M059J (cell line): ENCODE results near the genes SMG7 and NCF2.

DNA sequence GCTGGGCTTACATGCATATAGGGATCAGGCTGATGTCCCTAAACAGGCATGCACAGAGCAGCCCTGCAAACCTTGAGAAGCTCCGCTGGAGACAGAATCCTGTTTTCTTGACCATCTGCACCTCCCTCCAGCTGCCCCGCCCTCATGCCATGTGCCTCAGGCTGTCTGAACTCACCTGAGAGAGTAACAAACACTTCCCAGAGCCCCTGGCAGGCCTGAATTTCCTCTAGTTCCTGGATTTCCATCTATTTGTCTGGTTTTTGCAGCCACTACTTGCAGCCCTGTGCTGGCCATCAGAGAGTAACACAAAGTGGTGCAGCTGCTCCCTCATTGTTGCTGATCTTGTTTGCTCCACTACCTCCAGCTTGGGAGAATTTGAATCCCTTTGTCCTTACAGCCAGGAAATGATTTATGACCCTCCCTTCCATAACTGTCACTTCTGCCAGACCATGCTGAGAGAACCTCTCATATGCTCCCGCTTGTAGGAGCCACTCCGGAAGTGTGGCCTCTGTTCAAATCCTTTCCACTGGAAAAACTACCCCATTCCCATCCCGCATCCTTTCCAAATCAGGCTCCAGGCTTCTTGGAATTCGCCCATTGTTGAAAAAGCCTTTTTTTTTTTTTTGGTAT is 113.6 kb downstream of the NMNAT2 start:
- RAMPAGE, long total RNA = no peak

GRCh38 chr1:183318154-183318728 is 99.9 kb downstream of the NMNAT2 start:
- RAMPAGE, long total RNA = no peak

DNA sequence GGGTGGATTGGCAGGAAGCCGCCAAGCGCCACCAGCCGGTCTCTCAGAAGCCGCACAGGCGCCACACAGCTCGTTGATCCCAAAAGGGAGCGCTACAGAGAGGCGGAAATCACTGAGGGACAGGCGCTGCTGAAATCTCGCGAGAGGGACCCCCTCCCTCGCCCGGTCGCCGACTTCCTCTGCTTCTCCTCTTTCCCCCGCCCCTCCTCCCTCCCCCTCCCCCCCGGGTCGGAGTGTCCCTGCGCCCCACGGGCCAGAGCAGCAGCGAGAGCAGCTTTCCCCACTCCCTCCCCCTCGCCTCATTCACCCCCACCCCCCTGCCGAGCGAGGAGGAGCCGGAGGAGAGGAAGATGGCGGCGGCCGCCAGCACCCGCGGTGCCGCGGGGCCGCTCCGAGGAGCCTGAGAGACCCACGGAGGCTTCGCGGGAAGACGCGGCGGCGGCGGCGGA is at the start of gene SMG7:
Gene SMG7 (plus strand): TSS at position 330 of the 449 bp plus-strand sequence.
- RAMPAGE, long total RNA = start-site peak on the plus strand centred at position 332 of the sequence, 20 bp wide, 121 and 69 reads in 2 replicates

DNA sequence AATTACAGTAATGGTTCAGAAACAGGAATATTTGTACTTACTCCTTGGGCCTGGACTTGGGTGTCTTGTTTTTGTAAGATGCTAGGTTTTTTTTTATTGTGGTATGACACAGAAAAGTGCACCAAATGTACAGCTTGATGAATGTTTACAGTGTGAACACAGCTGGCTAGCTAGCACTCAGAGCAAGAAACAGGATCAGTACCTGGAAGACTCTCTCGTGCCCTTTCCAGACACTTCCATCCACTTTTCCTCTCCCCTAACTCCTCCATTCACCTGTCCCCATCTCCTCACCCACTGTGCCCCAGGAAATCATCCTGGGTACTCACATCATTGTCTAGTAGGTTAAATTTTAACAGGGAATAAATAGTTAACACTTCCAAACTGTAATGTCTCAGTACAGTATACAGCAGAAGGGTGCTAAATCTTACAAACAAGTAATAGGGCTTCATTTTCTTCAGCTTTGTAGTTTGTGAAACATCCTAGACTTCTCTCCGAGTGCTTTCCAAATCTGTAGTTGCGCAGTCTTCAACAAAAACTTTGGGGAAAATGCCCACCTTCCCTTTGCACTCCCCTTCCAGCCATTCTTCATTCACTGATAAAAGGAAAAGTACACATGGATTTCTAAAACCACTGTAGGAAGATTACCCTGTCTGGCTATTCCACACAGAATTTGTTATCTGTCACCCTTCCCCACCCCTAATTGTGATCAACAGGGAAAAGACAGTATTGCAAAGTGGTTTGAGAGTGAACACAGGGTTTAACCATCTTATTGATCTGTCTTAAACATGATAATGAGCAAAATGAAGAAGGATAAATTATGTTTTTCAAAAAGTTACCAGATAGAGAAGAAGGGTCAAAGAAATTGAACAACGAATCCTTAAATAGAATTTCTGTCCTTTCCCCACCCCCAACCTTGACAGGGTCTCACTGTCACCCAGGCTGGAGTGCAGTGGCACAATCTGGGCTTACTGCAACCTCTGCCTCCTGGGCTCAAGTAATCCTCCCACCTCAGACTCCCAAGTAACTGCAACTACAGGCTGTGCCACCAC is 34.3 kb downstream of the NCF2 start:
- RAMPAGE, long total RNA = no peak

- RAMPAGE, long total RNA = no peak
Measured at GRCh38 chr1:183589801-183591016, at the start of gene NCF2. NCF2 (minus strand) TSS chr1:183590459.

DNA sequence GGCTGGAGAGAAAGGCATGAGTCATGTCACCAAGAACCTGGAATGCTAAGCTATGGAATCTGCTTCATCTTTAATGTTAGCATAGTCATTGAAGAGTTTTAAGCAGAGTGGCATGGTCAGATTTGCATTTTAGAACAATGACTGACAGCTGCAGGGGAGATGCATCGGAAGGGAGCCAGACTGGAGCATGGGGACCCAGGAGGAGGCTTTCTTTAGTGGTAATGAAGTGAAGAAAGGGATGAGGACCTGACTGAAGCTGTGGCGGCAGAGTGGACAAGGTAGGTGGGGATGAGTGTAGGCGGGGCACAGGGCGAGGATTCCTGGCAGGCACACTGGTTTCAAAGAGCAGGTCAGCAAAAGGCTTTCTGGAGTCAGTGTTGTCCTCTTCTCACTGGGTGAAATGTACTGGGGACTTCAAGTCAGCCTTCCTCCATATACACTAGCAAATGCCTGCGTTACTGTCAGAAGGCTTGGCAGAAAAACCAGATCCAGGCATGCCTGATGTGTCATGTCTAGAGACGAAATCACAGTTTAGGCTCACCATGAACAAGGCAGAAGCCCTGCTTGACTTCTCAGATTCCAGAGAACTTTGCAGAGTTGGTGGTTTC is 8.1 kb downstream of the RGL1 start:
- RAMPAGE, long total RNA = no peak

- RAMPAGE, long total RNA = no peak
Measured at GRCh38 chr1:183883535-183884219, 78.8 kb downstream of the RGL1 start.

- RAMPAGE, long total RNA = no peak
Measured at GRCh38 chr1:183884523-183885128, 79.7 kb downstream of the RGL1 start.

DNA sequence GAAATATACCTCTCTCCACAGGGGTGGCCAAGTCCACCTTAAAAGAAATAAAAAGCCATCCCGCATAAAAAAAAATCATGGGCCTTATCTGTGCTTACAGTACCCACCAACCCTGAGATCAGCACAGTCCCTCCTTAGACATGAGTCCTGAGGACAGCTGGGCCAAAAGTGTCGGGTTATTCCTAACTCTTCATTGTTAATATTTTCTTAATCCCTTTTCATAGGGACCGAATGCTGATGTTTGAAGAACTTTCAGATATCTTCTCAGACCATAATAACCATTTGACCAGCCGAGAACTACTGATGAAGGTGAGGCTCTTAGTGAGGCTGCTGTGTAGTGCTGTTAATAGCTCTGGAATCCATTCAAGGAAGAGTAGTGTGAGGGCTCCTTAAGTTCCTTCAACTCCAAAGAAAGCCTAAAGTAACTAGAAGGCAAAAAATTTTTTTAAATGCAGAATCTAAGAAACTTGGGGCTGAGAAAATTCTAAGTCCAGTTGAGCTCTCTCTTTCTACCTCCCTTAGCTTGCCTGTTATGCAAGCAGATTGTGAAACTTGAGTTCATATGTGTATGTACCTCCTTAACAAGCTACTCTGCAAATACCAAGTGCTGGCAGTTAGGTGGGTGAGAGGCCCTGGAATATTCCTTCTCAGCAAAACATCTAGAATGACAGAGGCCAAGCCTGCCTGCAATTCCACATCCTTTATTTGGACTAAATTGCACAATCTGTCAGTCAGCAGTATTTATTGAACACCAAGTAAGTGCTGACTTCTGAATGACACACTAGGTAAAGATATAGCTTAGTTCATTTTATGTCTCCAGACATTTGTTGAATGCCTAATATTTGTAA is 87.2 kb downstream of the RGL1 start:
- RAMPAGE, long total RNA = no peak

DNA sequence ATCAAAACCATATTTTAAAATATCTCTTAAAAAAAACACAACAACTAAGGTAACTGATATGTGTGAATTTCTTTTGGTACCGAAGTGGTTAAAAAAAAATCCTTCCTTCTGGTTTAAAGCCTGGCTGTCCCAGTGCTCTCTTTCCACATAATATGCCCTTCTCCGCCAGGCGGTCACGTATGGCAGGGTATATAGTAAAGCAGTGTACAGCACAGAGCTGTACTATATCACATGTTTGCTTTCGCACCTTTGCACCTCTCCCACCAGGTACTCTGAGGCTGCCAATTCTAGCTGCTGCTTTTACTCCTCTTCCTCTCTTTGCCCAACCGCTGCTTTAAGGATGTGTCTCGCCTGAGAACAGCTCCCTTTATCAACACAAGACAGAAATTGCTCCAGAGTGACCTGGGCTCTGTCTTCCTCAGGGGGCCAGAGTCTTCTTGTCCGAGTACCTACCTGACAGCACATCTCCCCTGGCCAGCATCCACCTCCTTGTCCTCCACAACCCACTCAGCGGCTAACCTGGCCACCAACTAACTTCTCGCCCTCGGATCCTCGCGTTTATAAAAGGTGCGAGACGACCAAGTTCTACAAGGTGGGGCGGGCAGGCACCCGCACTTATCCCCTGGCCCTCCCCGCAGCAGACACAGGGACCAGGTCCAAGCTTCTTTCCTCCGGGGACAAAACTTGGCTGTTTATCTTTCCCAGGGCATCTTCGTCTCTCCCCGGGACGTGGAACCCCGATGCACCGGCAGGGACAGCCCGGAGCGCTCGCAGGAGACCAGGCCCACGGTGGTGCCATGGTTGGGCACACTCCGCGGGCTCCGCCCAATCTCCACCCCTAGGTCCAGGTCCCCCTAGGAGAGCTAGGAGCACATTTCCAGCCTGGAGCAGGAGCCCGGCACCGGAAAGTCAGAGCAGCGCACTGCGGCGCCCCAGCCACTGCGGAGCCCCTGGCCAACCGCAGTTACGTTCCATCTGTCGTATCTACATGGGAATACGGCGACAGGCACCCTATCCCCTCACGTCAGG is 1.5 kb downstream of the COLGALT2 start:
- RAMPAGE, long total RNA = no peak

- RAMPAGE, long total RNA = no peak
Measured at GRCh38 chr1:184036716-184037184, 778 bp downstream of the COLGALT2 start.

DNA sequence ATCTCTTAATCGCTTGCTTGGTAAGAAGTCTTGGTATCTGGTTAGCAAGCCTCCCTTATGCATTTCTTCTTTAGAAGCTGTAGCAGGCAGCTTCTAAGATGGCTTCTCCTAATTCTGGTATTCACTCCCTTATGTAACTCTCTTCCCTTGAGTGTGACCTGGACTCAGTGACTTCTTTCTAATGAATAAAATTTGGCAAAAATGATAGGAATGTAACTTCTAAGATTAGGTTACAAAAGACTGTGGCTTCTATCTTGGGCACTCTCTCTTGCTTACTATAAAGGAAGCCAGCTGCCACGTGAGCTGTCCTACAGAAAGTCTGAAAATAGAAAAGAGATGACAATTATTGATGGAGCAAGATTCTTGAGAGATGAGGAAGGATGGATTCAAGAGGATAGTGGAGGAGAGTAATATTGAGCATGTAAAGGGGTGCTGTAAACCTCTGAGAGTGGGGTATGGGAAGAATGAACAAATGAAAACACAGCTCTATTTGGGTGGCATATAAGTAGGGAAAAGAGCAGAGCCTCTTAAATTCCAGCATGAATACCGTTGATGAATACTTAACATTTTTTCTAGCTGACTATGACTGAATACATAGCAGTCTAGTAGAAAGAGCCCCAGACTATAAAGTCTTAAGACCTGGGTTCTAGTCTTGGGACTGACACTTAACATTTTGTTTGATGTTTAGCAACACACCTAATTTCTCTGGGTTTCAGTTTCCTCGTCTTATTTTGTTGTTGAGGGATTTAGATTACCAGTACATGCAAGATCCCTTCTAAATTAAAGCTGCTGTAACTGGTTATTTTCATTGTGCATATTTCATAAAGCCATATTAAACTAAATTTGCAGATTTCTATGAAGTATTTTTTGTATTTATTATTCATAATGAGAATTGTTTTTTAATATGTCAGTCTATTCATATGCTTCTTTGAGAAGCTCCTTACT is 5.6 kb downstream of the TSEN15 start:
- RAMPAGE, long total RNA = no peak

DNA sequence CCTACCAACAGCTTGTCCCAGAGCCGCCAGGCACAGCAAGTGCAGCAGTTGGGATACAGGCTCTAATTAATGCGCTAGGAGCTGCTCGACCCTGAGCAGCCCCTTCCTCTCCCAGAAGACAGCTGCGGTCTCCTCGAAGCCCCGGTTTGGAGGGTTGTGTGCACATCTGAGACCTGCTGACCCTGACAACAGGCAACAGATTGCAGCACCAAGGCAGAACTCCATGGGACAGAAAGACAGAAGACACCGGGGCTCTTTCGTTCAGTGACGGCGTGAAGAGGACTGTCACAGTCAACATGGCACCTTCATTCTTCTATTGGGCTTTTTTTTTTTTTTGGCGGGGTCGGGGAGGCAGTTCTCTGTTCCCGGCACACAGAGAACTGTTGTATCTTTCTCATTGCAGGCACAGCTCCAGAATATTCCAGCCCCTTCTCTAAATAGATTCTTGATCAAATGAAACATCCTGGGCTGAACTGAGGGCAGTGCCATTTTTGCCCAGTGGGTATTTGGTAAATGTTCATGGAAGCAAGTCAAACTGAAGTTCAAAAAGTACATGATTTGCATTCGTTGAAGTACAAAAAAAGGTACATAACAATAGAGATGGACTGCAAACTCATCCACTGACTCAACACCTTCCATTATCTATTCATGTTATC is 101.6 kb downstream of the TSEN15 start:
- RAMPAGE, long total RNA = no peak

GRCh38 chr1:184208926-184209408 is 157.4 kb downstream of the TSEN15 start:
- RAMPAGE, long total RNA = no peak

DNA sequence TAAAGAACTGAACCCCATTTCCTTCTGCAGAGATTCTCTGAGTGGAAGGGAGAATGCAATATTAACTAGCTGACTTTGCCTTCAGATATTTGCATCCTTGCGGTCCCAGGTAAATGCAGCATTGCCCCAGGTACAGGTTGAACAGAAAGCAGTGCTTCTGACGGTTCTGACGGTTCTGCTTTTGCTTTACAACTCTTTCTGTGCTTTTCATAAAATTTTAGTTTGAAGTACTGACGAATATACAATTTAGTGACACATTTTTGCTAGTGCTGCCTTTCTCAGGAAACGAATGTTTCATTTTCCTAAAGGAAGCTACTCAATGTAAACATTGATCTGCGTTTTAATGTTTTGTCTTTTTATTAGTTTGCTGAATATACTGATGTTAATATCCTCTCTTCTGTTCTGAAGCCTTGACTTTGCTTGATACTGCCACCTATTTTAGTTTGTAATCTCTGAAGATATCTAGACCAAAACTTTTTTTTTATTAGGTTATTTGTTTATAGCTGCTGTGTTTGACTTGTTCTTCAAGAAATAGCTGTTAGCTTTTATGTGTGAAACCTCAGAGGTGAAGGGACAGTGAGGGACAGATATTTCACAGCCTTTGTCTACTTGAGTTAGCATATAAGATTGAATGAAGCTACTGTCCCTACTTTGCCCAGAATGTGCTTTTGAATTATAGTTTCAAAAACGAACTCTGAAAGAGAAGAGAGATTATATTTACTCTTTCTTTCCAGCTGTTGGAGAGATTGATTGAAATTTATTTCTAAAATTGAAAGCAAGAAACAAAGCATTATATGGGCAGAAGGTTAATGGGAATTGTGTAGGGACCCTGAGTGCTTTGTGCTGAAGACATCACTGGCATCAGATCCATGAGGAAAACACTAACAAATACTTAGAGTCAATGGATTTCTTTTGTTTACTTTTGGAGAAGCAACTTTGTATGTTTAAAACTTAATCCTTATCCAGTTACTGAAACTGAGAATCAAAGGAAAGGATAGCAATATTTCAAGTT is 66.7 kb downstream of the C1orf21 start:
- RAMPAGE, long total RNA = no peak

DNA sequence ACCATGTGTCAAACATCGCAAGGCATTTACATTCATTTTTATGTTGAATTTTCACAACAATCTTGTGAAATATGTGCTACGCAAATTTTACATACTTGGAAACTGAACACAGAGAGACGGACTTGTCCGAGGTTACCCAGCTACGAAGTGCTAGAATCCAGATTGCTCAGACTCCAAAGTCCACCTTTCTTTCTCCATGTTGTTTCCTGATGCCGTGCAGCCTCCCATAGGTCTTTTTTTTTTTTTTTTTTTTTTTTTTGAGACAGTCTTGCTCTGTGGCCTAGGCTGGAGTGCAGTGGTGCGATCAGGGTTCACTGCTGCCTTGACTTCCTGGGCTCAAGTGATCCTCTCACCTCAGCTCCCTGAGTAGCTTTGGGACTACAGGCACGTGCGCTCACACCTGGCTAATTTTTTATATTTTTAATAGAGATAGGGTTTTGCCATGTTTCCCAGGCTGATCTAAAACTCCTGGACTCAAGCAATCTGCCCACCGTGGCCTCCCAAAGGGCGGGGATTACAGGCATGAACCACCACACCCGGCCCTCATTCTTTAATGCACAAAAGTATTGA is 92.6 kb downstream of the C1orf21 start:
- RAMPAGE, long total RNA = no peak

- RAMPAGE, long total RNA = no peak
Measured at GRCh38 chr1:184590163-184590742, 164.4 kb downstream of the EDEM3 start.

DNA sequence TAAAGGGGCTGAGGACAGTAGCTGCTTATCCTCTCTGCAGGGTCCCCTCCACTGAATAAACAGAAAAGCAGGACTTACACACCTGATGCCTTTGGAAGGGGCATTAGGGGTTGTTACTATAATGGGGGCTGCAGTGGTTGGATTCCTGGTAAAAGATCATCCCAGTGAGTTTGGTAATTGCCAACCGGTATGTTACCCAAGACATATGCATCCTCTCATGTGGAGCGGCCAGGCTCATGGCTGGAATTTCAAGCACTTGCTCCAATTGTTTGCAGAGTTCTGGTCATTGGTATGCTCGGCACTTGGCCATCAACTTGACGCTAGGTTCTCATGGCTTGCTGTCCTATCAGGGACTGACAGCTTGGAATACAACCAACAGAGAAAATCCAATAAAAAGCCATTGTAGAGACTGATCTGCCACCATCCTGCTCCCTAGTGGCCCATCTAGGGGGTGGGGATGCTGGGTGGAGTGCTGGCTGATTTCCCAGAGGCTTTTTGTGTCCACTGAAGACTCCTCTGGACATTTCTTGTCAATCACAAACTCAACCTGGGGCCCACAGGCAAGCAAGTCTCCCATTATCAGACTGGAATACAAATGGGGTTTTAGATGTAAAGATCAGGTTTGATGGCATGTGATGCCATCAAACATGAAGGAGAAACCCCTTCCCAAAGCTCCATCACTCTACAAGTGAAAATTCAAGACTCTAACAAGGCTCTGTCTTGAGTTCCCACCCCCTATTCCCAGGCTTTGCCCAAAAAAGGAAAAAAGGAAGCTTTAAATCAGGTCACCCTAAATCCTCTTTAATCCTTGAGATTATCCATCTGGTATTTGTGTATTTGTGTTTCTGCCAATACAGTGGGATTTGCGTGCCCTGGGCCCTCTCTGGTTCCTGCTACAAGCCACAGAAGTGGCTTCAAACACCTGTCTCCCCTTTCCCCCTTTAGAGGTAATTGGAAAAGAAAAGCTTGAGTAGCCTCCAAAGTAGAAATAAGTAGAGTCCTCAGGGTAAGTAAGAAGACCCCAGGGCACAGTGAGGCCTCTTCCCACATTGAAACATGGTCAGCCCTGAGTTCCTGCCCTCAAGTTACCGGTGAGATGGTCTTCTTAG is 120.6 kb downstream of the EDEM3 start:
- RAMPAGE, long total RNA = no peak

- RAMPAGE, long total RNA = no peak
Measured at GRCh38 chr1:184822954-184823663, 68.5 kb upstream of the EDEM3 start.

GRCh38 chr1:184840371-184841086 is 85.9 kb upstream of the EDEM3 start:
- RAMPAGE, long total RNA = no peak